Ovary (tissue), 7 donors: ENCODE results near the genes NSUN2 and SRD5A1.

GRCh38 chr5:6492179-6492808 is 43.6 kb downstream of the UBE2QL1 start:
- PRO-cap, 7 experiments = no peak in any of the 7 experiments
- RAMPAGE, long total RNA, 2 experiments = no peak in any of the 2 experiments

DNA sequence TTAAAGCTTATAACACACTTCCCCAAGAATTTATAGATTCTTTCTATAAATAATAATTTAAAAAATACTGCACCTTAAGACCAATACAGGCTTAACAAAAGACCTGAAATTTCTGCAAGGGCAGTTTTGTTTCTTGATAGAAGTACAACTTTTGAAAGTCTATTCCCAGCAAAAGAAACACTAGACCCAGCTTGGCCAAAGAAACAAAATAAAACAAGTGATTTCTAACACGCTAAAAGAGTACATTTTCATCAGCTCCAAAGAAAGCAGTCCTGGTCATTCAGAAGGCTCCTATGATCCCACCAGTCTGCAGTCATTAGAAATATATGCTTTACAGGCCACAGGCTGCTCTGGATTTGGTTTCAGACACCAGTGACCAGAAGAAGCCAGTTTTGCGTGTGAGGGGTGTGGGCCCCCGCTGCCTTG is 33.3 kb downstream of the NSUN2 start:
- PRO-cap, 7 experiments = no peak in any of the 7 experiments
- RAMPAGE, long total RNA, 2 experiments = no peak in any of the 2 experiments

- PRO-cap, 7 experiments = peak in 7 of 7 experiments; most common minus-strand start chr5:6633064 (in 4)
- RAMPAGE, long total RNA, 2 experiments = no peak in any of the 2 experiments
These were observed at the start of gene NSUN2 for GRCh38 chr5:6632234-6633184. Gene NSUN2 (minus strand): TSS chr5:6633044.

DNA sequence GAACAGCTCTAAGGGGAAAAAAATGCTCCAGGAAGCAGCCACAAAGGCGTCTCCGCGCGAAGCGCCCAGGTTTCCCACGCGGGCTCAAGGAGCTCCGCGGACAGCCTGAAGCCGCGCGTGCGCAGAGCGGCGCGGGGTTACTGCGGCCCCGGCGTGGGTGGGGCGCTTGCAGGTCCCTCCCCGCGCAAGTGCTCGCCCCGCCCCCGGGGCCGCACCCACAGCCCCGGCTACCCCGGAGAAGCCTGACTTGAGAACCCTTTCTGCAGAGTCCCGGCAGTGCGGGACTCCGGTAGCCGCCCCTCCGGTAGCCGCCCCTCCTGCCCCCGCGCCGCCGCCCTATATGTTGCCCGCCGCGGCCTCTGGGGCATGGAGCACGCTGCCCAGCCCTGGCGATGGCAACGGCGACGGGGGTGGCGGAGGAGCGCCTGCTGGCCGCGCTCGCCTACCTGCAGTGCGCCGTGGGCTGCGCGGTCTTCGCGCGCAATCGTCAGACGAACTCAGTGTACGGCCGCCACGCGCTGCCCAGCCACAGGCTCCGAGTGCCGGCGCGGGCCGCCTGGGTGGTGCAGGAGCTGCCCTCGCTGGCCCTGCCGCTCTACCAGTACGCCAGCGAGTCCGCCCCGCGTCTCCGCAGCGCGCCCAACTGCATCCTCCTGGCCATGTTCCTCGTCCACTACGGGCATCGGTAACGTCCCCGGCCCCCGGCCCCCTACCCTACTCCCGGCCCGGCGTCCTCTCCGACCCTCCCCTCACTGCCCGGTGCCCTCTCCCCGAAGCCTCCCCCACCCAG is at the start of gene SRD5A1:
Gene SRD5A1, plus strand, starts transcription at position 256 of the 790 bp plus-strand sequence.
- PRO-cap, 7 experiments = peak in 7 of 7 experiments; most common plus-strand start position 220 of the sequence (in 4); most common minus-strand start position 453 of the sequence (in 1)
- RAMPAGE, long total RNA, 2 experiments = no peak in any of the 2 experiments

DNA sequence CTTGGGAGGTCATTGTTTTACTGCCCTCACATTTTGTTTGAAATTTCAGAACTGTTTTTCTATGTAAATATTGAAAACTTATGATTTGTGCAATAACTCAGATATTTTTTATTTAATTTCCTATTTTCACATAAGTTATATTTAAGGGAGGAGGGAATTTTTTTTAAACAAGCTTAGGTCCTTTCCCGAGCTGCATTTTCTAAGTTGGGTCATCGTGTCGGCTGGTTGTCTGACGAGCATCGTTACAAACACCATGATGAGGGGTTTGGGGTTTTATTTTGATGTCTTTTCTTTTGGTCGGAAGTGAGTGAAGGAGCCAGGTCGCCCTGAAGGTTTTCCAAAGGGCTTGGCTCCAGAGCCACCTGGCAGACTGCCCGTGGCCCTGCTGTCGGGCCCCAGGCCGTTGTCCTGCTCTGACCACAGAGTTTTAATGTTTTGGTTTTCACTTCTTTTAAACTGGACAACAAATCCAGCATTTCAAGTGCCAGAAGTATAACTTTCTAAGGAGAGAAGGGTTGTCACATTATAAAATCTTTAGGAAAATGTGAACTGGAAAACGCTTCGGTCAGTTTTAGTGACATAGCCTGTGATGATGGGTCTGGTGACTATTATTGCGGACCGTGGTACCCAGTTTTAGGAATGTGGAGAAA is 42.2 kb downstream of the TENT4A start:
- PRO-cap, 7 experiments = no peak in any of the 7 experiments
- RAMPAGE, long total RNA, 2 experiments = no peak in any of the 2 experiments

DNA sequence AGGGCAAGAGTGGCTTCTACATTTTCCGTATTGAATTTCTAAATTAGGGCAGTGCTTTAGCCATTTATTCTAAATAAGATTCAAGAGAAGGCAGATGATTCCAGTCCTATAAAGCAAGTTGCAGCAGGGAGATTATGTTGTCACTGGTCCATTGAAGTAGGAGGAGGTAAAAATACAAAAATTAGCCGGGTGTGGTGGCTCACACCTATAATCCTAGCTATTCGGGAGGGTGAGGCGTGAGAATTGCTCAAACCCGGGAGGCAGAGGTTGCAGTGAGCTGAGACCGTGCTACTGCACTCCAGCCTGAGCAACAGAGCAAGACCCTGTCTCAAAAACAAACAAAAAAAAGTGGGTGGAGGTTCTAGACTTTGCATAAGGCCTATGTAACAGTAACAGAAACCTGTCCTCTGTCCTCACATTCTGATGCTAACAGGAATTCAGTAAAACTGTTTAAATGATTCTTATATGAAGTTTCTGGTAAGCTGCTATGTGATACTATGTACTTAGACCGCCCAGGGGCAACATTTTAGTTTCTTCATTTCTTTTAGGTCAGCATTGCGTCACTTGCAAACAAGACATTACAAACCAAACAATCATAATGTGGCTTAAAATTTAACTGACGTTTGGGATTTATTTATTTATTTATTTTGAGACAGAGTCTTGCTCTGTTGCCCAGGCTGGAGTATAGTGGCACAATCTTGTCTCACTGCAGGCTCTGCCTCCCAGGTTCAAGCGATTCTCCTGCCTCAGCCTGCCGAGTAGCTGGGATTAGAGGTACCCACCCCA is 44.0 kb downstream of the TENT4A start:
- PRO-cap, 7 experiments = no peak in any of the 7 experiments
- RAMPAGE, long total RNA, 2 experiments = no peak in any of the 2 experiments

GRCh38 chr5:7851401-7852066 is 601 bp upstream of the CFAP90 start:
- PRO-cap, 7 experiments = no peak in any of the 7 experiments
- RAMPAGE, long total RNA, 2 experiments = no peak in any of the 2 experiments

DNA sequence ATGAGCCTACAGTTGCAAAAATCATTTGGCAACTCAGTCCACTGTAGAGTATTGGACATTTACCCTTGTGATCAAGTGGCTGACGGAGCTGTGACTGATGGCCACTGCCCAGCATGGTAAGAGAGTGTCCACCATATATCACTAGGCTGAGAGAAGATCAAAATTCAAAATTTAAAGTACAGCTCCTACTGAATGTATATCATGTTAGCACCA is 30.9 kb downstream of the SEMA5A start:
- PRO-cap, 7 experiments = no peak in any of the 7 experiments
- RAMPAGE, long total RNA, 2 experiments = no peak in any of the 2 experiments

DNA sequence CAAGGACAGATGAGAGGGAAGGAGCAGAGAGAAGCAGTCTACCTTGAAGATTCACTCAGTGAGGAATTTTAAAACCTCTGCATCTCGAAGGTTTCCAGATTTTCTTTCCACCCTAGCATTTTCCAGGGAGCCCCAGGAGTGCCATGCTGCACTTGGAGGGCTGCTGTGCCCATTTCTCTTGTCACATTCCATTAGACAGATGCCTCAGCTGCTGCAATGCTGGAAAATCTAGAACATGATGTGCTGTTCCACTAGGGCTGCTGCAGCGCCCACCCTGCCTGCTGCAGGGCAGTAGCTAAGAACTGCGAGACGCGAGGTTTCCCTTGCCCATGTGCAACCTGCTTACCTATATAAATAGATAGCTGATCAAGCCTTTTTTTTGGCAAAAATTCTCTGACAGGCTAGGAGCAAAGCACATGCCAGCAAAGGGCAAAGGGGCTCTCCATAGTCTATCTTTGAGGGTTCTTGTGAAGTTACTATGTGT is 90.6 kb upstream of the TAS2R1 start:
- PRO-cap, 7 experiments = no peak in any of the 7 experiments
- RAMPAGE, long total RNA, 2 experiments = no peak in any of the 2 experiments

DNA sequence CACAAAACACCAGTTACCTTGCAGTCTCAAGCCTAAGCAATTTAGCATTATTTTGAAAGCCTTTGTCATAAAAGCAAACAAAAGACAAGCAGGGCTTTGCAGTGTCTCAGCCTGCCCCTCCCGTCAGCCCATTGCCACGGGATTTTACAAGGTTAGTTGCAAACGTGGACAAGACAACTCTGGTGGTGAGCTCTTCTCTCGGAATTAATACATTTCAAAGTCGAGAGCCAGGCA is 190.3 kb downstream of the ATPSCKMT start:
- PRO-cap, 7 experiments = no peak in any of the 7 experiments
- RAMPAGE, long total RNA, 2 experiments = no peak in any of the 2 experiments

GRCh38 chr5:10198480-10198969 is 51.2 kb downstream of the ATPSCKMT start:
- PRO-cap, 7 experiments = peak in 1 of 7 experiments; most common minus-strand start chr5:10198760 (in 1)
- RAMPAGE, long total RNA, 2 experiments = no peak in any of the 2 experiments

- PRO-cap, 7 experiments = peak in 1 of 7 experiments; most common plus-strand start chr5:10310618 (in 1); most common minus-strand start chr5:10310502 (in 1)
- RAMPAGE, long total RNA, 2 experiments = no peak in any of the 2 experiments
These were observed 2.5 kb upstream of the CMBL start for GRCh38 chr5:10310037-10310826.

- PRO-cap, 7 experiments = peak in 6 of 7 experiments; most common plus-strand start chr5:10352851 (in 5); most common minus-strand start chr5:10353253 (in 2)
- RAMPAGE, long total RNA, 2 experiments = no peak in any of the 2 experiments
These were observed 721 bp upstream of the MARCHF6 start for GRCh38 chr5:10352536-10353411.

- PRO-cap, 7 experiments = peak in 1 of 7 experiments; most common plus-strand start chr5:10418086 (in 1)
- RAMPAGE, long total RNA, 2 experiments = no peak in any of the 2 experiments
These were observed 23.7 kb upstream of the ROPN1L start for GRCh38 chr5:10417825-10418501.

- PRO-cap, 7 experiments = peak in 1 of 7 experiments; most common plus-strand start chr5:10422538 (in 1)
- RAMPAGE, long total RNA, 2 experiments = no peak in any of the 2 experiments
These were observed 19.3 kb upstream of the ROPN1L start for GRCh38 chr5:10422420-10422827.

- PRO-cap, 7 experiments = no peak in any of the 7 experiments
- RAMPAGE, long total RNA, 2 experiments = no peak in any of the 2 experiments
These were observed 2.3 kb upstream of the ROPN1L start for GRCh38 chr5:10439070-10440148.

DNA sequence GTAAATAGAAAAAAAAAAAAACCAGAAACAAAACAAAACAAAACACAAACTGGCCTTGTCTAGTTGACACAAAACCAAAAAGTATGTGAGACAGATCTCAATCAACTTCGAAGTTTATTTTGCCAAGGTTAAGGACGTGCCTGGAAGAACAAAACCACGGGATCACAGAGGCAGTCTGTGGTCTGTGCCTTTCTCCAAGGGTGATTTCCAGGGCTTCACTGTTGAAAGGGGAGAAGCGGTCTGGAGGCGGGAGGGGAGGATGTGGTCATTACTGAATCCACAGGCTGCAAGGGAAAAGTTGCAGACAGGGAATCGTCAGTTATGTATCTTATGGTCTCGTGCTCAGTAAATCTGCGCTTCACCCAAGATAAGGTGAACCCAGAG is 25.6 kb downstream of the ROPN1L start:
- PRO-cap, 7 experiments = no peak in any of the 7 experiments
- RAMPAGE, long total RNA, 2 experiments = no peak in any of the 2 experiments

DNA sequence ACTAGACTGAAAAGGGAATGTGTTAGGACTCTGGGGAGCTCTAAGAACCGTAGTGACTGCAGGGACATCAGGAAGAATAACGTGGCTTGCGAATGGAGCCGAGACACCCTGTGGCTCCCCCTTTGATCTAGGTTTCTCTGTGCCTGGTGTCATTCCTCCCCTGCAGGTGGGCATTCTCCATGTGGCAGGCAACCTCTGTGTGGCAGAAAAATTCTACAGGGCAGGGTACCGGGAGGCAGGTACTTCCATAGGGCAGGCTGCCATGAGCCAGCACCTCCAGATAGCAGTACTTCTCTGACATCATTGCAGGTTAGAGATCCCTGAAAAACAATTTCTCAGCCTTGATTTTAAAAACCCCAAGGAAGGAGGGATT is 43.1 kb downstream of the ROPN1L start:
- PRO-cap, 7 experiments = no peak in any of the 7 experiments
- RAMPAGE, long total RNA, 2 experiments = no peak in any of the 2 experiments

- PRO-cap, 7 experiments = no peak in any of the 7 experiments
- RAMPAGE, long total RNA, 2 experiments = no peak in any of the 2 experiments
These were observed 2.6 kb downstream of the ANKRD33B start for GRCh38 chr5:10566329-10567098.

DNA sequence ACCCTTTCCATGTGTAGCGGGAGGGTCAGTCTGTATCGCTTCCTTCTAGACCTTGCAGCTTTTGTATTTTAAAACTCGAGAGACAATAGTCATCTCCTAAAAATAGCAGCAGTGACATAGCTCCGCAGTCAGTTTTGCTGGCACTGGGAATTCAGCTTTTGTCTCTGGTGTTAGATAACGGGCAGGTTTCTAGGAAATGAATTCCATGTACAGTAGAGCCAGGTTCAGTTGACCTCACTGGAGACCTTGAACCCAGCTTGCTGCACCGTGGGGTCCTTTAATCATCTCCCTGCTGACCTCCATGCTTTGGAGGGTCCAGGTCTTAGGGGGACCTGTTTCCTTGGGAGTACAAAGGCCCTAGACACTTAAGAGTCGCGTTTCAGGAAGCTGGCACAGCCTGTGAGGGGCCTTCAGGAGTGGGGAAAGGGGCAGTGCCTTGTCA is 13.8 kb downstream of the ANKRD33B start:
- PRO-cap, 7 experiments = no peak in any of the 7 experiments
- RAMPAGE, long total RNA, 2 experiments = no peak in any of the 2 experiments